HTR-8/SVneo (cell line): ENCODE measurements around the gene PRAP1.

DNA sequence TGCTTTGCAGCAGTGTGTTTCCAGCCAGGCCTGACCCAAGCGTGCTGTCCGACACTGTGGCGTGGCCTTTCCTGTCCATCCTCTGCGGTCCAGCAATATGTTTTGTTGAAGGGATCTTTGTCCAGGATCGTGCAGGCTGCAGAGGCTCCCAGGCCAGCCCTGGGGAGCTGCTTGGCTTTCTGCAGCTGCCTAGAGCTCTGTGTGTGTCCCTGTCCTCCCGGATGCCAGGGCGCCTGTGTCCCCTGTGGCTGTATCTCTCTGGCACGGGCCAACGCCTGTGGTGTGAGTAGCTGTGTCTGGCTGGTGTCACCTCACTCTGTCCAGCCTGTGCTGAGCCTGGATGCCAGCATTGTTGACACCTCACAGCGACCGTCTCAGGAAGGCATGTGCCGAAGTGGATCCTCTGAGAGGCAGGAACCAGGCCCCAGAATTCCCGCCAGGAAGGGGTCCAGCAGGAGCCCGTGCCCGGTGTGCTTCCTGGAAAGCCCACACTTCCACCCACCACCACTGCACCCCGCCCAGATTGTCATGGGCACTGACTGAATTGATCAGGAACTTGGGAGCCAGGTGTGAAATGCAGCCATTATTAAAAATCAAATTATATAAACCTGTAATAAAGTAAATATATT, 94.6 kb downstream of the INPP5A start:
- RRBS: no CpG with 5 or more reads among the region's 16 CpGs

DNA sequence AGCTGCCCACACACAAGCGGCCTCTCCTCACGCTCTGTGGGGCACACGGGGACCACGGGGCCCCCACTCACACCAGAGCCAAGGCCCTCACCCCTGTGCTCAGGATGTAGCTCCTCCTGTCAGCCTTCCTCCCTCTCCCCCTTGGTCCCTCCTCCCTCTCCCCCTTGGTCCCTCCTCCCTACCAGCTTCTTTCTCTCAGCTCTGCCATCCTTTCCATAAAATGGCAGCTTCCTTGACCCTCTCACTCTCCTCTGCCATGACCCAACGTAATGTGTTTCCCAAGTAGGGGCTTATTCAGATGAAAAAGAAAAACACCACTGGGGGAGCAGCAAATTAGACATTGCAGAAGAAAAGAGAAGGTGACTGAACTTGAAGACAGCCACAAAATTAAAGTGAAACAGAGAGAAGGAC, 114.3 kb downstream of the INPP5A start:
- RRBS: no CpG with 5 or more reads among the region's 5 CpGs

DNA sequence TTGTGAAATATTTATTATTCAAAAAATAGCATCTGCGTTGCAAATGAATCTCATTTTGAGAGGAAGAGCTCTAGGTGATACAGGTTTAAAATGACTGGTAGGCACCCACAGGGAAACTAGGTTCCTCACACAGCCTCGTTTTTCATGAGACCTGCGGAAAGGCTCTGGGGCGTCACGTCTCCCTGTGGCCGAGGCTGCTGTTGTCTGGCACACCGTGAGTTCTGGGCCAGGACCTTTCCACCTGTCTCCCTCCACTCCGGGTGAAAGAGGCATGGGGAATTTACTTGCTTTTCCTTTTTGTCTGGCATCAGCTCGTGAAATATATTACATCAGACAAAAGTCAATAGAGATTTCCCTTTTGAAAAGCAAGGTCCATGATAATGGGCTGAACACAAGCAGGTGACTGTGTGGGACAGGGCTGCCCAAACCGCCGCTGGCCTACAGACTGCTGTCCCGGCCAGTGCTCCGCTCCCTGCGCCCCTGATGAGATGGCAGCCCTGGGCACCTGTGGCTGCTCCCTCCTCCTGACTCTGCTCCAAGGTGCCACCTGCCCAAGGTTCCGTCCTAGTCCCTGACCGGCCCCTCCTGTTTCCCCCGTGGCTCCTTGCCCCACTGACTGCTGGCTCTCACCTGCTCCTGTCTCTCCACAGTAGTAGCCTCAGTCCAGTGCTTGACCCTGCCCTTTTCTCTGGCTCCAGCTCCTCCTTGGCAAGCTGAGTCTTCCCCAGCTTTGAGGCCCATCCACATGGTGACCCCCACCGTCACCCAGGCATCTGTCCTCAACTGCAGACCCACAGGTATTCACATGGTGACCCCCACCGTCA, 109.6 kb downstream of the NKX6-2 start:
- RRBS: no CpG with 5 or more reads among the region's 19 CpGs

DNA sequence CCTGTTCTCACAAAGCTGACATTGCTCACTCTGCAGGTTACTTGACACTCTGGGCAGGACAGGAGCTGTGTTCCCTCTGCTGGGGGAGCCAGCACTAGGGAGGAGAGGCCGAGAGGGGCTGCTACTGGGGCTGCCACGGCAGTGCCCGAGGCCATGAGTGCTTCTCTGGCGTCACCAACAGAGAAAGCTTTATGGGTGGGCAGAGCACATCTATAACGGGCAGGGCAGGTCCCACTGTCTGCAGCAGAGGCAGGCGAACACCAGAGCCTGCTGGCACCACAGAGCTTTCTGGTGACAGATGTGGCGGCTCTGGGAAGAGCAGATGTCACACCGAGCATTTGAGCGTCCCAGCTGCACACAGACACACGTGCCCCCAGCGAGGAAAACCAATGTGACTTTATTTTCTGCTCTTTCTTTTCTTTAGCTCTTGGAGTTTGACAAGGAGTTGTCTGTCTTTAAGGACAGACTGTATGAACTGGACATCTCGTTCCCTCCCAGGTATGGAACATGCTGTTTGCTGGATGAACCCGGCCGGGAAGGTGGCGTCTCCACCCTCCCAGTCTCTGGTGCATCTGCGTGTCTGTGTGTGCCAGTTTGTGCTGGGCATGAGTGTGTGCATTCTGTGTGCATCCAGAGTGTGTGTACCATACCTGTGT, 20.5 kb downstream of the NKX6-2 start:
- RRBS: no CpG with 5 or more reads among the region's 16 CpGs

- RRBS: no CpG with 5 or more reads among the region's 21 CpGs
Observed at GRCh38 chr10:132836785-132837304, 50.9 kb upstream of the NKX6-2 start.

- RRBS: no CpG with 5 or more reads among the region's 1 CpG
Observed at GRCh38 chr10:132843033-132843320, 57.0 kb upstream of the NKX6-2 start.

GRCh38 chr10:133158798-133159390, 1.1 kb upstream of the KNDC1 start:
- RRBS: 42% methylated on average over 1 of the region's 14 CpGs

GRCh38 chr10:133224935-133225512, 5.0 kb upstream of the UTF1 start:
- RRBS: no CpG with 5 or more reads among the region's 17 CpGs

- RRBS: 38% methylated on average over 33 of the region's 47 CpGs
Observed at GRCh38 chr10:133236366-133236801, 1.3 kb upstream of the VENTX start.

GRCh38 chr10:133324170-133324846, 12.4 kb downstream of the CALY start:
- RRBS: no CpG with 5 or more reads among the region's 14 CpGs

- RRBS: no CpG with 5 or more reads among the region's 23 CpGs
Observed at GRCh38 chr10:133347120-133348194, at the start of gene PRAP1. PRAP1 (plus strand) TSS chr10:133347373.

DNA sequence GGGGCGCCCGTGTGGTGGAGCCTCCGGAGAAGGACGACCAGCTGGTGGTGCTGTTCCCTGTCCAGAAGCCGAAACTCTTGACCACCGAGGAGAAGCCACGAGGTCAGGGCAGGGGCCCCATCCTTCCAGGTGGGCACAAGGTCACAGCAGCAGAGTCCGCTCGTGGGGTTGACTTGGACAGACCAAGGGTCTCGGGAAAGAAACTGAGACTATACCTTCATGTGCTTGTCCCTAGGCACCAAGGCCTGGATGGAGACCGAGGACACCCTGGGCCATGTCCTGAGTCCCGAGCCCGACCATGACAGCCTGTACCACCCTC, 4.8 kb downstream of the PRAP1 start:
- RRBS: no CpG with 5 or more reads among the region's 13 CpGs

DNA sequence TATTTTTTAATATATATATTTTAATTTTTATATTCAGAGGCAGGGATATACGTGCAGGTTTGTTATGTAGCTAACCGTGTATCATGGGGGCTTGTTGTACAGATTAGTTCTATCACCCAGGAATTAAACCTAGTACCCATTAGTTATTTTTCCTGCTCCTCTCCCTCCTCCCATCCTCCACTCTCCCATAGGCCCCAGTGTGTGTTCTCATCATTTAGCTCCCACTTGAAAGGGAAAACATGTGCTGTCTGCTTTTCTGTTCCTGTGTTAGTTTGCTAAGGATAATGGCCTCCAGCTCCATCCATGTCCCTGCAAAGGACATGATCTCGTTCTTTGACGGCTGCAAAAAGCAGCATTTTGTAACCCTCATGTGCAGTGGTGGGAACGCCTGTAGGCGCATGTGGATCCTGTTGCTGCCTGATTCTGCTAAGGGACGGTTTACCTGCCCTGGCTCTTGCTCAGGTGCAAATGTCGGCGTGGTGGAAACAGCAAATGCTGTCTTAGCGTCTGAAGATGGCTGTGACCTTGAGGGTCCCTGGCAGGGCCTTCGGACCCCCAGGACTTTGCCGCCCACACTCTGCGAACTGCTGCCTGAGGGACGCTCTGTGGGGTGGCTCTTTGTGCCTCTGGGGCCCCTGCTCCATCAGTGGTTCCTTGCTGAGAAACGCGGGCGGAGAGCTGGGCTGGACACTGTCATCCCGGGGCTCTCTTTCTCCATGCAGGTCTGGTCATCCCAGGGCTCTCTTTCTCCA, 5.7 kb upstream of the MTG1 start:
- RRBS: no CpG with 5 or more reads among the region's 18 CpGs

GRCh38 chr10:133391817-133392174, 2.2 kb upstream of the MTG1 start:
- RRBS: no CpG with 5 or more reads among the region's 7 CpGs

DNA sequence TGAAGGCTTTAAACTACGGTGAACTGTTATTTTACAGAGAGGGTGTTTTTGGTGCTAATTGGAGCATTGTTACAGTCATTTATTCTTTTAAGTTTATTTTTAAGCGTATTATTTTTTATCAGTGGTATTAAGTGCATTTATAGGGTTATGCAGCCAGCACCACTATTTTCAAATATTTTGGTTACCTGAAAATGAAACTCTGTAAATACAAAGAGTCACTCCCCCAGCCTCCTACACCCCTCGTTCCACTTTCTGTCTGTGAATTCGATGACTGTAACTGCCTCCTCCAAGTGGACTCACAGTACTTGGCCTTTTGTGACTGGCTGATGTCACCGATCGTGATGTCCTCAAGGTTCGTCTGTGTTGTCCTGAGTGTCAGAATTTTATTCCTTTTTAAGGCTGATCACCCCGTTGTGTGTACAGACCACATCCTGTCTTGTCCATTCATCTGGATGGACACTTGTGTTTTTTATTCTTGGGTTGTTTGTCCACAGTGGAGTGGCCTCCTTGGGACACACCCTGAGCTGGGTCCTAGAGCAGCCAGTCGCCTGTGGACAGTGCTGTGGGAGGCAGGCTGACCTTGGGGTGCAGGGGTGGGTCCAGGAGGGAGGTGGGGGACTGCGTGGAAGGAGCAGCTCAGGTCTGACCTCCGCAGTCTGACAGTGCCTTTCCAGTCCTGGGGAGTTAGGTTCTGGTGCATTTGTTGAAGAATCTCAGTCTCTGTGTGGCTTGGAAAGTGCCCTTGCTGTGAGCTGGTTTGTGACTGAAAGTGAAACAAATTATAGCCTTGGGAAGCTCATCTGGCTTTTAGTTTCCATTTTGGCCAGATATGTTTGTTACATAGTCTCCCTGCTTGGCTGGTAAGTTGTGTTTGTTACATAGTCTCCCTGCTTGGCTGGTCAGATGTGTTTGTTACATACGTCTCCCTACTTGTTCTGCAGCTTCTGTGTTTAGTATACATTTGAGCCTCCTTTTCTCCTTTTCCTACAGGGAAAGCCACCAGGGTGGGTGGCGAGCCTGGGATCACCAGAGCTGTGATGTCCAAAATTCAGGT, 6.9 kb downstream of the MTG1 start:
- RRBS: no CpG with 5 or more reads among the region's 13 CpGs

DNA sequence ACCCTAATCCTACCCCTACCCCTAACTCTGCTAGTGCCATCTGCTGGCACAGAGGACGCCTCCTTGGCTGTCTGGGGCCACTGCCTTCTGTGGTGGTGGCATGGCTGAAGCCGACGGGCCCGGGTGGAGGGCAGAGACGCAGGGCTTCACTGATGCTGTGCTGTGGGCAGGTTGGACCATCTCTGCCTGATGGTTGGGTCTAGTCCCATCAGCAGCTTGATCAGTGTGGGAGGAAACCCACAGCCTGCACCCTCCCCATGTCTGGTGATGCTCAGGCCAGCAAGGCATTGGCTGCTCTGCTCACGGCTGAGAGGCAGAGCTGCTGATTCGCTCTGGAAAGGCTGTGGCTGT, 247 bp upstream of the SCART1 start:
- RRBS: no CpG with 5 or more reads among the region's 7 CpGs